H4 (cell line): Measurements from ENCODE around the gene KIT.

GRCh38 chr4:53365064-53365538 lies 760 bp downstream of the SCFD2 start:
- RAMPAGE, long total RNA, result no peak

DNA sequence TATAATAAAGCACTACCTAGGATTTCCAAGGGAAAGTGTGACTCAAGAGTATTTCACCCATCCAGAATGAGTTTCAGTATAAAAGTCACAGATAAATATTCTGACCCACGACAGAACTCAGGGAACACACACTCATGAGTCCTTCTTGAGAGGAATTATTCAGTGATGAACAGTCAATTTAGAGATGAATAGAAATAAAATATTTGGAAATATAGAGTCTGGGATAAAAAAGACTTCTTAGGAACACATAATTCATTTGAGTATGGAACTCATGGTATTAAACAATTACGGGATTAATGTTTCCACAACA lies 143.4 kb upstream of the LNX1 start:
- RAMPAGE, long total RNA, result no peak

DNA sequence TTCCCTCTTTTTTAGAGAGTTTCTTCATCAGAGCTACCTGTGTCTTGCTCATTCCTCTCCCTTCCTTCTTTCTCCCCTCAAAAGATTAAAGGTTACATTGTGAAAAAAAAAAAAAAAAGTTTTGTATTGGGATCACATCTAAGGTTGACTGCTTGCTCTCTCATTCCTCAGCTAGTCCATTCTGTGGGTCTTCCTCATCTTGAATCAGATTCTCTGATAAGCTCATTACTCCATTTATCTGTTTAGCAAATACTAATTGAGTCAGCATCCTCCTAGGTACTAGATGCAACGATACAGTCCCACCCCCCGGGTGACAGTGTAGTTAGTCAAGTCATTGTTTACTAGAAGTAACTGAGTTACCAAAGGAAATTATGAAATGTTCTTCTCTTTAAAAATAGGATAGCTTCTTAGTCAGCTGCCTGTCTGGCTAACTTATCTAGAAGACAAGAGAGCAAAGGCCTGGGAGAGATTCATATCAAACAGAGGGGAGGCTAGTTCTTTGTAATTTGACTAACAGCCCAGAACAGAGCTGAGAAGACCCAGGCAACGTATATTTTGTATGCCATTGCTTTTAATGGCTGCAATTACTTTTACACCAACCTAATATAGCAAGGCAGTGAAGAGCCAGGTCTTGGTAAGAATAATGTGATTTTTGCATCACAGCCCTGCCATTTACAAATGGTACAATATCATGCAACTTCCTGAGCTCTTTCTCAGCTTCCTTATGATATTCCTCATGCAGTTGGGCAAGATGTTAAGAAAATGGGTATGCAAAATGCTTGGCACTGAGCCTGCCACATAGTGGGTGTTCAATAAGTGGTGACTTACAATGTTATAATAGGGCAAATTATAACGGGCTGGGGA lies 150.0 kb downstream of the CHIC2 start:
- RAMPAGE, long total RNA, result no peak

DNA sequence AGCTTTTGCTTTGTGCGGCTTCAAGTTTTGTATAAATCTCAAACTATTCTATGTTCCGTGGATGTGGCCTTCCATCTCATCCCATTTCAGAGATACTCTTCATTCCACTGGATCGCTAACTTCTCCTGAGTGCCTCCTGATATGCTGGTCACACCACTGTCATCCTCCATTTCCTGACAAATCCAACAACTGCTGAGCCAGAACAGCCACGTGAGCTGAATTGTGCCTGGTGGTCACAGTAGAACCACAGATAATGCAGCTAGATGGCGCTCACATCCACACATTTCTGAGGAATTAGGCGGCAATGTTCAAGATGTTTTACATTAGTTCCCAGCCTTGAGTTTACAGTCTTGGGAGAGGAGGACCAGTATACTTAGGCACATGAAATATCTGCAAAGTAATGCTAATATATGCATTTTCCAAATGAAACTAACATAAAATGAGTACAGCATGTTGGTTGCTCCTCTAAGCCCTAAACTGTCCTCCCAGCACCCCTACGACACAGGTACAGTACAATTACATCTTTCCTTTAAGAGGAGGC lies 134.4 kb downstream of the CHIC2 start:
- RAMPAGE, long total RNA, result no peak

DNA sequence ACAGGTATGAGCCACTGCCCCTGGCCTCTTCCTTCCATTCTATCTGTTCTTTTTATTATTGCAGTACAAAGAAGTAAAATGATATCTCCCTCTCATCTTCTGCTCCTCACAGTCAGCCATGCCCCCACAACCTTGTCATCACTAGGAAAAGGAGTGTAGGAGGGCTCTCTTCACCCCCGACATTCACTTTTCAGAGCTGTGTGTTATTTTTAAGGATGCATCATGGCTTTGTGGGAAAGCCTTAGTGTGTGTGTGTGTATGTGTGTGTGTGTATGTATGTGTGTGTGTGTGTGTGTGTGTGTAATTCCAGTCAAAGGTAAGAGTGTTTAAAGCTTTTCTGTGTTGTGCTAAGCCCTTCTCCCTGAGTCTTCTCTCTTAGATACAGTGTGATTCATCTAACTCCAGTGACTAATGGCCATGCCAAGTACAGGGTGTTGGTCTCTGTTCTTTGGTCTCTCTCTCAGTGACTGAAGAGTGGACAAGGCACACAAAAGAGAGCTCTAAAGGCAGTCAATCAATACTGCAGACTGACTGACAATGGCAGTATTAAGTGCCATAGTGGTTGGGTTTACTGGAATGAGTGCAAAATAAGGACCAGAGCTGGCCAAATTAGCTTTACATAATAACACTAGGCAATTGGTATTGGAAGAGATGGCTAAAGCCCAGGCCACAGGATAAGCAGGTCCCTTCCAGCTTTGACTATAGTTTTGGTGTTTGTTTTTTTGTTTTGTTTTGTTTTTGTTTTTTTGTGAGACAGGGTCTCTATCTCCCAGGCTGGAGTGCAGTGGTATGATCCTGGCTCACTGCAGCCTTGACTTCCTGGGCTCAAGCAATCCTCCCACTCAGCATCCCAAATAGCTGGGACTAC lies 76.5 kb downstream of the CHIC2 start:
- RAMPAGE, long total RNA, result no peak

DNA sequence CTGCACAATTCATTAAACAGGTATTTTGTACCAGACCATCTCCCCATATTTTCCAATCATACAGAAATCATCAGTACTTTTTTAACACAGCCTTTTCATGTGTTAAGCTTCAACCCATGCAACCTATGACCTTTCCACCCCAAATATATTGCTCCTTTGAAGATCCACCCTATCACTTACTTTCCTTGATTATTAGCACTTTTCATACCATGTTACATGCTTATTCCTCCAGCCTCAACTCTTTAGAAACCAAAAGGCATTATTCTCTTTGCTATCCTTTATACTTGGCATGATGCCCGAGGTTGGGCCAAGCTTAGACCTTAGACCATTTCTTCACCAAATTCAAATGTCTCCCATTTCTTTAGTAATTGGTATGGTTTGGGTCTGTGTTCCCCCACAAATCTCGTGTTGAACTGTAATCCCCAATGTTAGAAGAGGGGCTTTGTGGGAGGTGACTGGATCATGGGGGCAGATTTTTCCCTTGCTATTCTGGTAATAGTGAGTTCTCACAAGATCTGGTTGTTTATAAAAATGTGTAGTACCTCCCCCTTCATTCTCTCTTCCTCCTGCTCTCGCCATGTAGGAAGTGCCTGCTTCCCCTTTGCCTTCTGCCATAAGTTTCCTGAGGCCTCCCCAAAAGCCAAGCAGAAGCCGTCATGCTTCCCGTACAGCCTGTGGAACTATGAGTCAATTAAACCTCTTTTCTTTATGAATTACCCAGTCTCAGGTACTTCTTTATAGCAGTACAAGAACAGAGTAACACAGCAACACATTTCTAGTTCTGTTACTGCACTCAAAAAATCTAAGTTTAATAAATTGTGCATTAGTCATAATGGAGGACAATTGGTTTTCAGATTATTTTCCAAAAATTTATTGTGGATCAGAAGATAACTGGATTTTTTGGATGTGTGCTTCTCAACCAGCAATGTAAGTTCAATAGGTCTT lies 70.2 kb downstream of the CHIC2 start:
- RAMPAGE, long total RNA, result no peak

DNA sequence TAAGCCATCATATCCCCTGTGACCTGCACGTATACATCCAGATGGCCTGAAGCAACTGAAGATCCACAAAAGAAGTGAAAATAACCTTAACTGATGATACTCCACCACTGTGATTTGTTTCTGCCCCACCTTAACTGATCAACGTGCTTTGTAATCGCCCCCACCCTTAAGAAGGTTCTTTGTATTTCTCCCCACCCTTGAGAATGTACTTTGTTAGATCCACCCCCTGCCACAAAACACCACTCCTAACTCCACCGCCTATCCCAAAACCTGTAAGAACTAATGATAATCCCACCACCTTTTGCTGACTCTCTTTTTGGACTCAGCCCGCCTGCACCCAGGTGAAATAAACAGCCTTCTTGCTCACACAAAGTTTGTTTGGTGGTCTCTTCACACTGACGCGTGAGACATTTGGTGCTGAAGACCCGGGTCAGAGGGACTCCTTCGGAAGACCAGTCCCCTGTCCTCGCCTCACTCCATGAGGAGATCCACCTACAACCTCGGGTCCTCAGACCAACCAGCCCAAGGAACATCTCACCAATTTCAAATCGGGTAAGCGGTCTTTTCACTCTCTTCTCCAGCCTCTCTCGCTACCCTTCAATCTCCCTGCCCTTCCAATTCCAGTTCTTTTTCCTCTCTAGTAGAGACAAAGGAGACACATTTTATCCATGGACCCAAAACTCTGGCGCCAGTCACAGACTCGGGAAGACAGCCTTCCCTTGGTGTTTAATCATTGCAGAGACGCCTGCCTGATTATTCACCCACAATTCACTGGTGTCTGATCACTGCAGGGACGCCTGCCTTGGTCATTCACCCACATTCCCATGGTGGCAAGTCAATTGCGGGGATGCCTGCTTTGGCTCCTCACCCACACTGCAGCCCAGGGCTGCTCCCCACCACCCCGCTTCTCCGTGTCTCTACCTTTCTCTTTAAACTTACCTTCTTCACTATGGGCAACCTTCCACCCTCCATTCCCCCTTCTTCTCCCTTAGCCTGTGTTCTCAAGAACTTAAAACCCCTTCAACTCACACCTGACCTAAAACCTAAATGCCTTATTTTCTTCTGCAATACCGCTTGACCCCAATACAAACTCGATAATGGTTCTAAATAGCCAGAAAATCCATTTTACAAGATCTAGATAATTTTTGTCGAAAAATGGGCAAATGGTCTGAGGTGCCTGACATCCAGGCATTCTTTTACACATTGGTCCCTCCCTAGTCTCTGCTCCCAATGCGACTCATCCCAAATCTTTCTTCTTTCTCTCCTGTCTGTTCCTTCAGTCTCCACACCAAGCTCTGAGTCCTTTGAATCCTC lies 43.8 kb downstream of the CHIC2 start:
- RAMPAGE, long total RNA, result no peak

- RAMPAGE, long total RNA, result no peak
These were observed 14.6 kb upstream of the GSX2 start for GRCh38 chr4:54085233-54085908.

- RAMPAGE, long total RNA, result no peak
These were observed 5.2 kb downstream of the PDGFRA start for GRCh38 chr4:54234218-54234746.

DNA sequence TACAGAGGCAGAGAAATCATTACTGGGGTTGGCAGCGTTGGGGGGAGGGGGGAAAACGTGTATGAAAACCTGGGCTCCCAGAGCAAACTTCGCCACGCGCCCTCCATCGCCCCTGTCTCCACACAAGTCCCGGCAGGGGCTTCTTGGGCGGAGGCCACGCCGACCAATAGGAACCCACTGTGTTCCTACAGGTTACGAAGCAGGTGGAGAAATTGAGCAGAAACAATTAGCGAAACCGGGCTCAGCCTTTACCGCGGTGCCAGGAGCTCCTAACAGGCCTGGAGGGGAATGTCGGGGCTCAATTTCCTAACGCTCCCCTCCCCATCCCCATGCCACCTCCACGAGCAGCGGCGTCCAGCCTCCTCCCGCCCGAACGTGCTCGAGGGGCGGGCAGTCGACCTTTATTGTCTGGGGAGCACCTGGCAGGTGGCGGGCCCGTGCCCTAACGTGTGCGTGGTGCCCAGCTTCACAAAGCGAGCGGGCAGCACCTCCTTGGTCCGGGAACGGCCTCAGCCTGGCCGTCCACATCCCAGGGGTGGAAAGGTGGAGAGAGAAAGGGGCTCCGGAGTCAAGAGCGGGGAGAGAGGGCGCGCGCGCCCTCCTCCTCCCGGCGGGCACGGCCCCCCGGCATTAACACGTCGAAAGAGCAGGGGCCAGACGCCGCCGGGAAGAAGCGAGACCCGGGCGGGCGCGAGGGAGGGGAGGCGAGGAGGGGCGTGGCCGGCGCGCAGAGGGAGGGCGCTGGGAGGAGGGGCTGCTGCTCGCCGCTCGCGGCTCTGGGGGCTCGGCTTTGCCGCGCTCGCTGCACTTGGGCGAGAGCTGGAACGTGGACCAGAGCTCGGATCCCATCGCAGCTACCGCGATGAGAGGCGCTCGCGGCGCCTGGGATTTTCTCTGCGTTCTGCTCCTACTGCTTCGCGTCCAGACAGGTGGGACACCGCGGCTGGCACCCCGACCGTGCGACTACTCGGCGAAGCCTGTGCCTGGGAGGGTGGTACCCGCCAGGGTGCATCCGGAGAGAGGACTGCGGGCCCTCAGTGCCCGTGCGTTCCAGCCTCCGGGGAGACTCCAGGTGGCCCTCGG lies at the start of gene KIT:
TSS of gene KIT (plus strand) at position 805 of the 1,083 bp plus-strand sequence.
- RAMPAGE, long total RNA, result no peak

DNA sequence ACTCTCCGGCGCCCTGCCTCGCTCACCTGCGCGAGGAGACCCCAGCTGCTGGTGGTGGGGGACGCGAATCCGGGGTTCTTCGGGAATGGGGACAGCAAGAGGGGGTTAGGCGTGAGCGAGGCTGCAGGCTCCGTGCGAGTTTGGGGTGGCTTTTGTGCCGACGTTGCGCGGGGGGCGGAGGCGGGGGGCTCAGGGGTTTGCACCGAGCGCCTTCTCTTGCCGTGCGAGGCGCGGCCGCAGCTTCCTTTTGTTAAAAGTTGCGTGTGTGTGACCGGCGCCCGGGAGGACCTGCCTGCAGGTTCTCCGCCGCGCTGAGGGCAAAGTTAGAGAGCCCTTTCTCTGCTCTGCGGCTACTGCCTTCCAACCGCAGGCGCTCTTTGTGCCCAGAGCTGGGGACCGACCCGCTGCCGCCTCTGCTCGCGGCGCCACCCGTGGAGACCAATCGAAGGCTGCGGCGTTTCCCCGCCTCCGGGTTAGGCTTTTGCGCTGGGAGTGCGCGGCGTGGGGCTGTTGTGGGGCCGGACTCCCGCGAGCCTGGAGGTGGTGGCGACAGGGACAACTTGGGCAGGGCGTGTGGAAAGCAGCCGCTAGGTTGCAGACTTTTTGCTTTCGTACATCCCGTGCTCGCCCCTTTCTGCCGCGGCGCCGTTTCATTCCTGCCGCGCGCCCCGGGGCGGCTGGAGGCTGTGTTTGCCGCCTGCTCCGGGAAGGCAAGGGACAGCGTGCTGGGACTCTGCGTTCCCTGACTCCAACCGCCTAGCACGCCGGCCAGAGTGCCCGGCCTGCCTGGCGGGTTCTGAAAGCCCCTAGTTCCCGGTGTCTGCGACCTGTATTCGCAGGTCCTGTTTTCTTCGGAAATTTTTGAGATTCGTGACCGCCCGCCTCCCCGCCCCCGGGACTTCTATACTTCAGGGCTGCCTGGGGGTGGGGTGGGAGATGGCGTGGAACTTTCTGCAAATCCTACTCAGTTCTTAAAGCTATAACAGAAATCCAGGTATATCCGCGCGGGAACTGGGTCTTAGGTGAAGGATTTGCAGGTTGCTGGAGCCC lies 804 bp downstream of the KIT start:
- RAMPAGE, long total RNA, result no peak

GRCh38 chr4:55270031-55270344 lies 76.1 kb upstream of the SRD5A3 start:
- RAMPAGE, long total RNA, result no peak

GRCh38 chr4:55407451-55408313 lies 11.9 kb downstream of the TMEM165 start:
- RAMPAGE, long total RNA, result no peak

- RAMPAGE, long total RNA, result no peak
These were observed 1.1 kb upstream of the NMU start for GRCh38 chr4:55636996-55637863.

- RAMPAGE, long total RNA, result no peak
These were observed 6.9 kb downstream of the EXOC1 start for GRCh38 chr4:55860343-55860809.

GRCh38 chr4:55947272-55948361 lies 1.1 kb upstream of the CEP135 start:
- RAMPAGE, long total RNA, result no peak

DNA sequence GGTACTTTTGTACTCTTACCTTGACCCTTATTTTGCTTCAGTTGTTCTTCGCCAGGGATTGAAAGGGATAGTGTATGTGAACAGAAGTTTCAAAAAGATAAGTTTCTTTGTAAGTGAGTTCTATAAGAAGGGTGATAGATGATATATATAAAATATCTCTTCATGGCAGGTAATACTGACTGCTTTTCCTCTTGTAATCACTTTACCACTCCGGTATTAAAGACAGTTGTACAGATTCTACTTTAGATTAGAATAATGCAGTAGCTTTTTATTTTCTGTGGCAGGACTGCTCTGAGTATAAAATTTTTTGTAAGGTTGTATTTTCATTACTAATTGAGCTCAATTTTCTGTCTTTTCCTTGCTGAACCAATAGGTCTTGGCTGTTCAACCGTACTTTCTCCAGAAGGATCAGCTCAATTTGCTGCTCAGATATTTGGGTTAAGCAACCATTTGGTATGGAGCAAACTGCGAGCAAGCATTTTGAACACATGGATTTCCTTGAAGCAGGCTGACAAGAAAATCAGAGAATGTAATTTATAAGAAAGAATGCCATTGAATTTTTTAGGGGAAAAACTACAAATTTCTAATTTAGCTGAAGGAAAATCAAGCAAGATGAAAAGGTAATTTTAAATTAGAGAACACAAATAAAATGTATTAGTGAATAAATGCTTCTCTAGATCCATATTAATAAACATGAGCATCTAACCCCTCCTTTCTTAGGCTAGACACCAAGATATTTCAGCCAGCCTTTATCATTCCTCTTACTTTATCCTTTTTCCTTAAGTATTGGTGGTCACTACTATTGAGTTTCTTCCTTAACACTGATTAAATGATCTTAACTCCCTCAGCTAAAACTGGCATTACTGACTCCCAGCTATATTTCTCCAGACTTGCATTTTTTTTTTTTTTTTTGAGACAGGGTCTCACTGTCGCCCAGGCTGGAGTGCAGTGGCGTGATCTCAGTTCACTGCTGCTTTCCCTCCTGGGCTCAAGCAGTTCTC lies 8.1 kb upstream of the SRP72 start:
- RAMPAGE, long total RNA, result no peak

DNA sequence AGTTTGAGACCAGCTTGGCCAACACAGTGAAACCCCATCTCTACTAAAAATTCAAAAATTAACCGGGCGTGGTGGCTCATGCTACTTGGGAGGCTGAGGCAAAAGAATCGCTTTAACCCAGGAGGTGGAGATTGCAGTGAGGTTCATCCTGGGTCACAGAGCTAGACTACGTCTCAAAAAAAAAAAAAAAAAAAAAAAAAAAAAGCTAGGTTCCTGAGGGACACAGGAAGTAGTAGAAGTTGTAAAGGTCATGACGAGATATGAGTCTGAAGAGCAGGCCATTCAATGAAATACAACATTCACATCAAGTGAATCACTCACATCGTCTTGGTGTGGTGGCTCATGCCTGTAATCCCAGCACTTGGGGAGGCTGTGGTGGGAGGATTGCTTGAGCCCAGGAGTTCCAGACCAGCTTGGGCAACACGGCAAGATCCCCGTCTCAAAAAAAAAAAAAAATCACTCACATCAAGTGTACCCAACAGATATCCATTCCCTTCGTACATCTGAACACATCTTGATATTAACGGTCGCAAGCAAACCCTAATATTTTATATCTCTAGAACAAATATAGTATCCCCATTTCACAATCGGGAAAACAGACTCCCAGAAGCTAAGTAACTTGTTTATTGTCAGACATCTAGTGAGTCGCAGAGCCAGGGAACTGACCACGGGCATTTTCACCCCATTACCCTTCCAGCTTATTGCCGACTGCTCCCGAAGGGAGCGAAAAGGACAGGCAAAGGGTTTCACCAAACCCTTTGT lies 930 bp upstream of the SRP72 start:
- RAMPAGE, long total RNA, result no peak

DNA sequence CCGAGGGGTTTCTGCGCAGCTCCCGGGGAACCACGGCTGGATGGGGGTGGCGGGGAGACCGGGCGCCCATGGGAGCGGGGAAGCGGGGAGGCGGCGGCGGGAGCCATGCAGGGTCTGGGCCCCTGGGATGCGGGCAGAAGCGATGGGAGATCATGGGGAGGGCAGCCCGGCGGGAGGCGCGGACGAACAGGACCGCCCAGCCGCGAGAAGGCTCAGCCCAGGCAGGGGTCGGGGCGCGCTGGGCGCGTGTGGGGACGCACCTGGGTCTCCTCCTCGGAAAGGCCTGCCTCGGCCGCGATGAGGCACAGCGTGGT lies 25.5 kb downstream of the HOPX start:
- RAMPAGE, long total RNA, result no peak

DNA sequence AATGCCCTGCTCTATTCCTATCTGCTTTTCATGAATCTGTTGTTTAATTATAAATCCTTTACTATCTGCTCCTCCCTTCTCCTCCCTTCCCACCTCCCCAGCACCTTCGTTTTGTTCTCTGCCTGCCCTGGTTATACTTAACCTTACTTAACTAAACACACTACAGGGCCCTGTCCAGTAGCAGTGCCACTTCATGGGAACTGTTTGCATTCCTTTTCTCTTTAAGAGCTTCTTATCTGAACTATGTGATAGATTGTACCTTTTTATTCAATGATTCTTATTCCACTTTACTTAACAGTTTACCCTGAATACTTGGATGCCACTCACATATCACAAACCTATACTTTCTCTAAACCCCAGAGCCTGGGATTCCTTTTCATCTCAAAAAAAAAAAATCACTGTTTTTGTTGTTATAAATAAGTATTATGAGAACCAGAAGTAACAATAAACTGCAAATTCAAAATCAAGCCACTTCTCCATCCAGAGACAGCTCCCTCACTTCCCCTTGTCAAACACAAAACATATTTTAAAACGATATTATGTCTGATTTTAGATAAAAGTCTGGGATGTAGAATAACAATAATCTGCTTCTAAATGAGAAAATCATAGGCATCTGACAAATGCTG lies 667 bp downstream of the HOPX start:
- RAMPAGE, long total RNA, result no peak